Colic lymph node (tissue), 1 donor: ENCODE measurements around a stretch of chr5.

DNA sequence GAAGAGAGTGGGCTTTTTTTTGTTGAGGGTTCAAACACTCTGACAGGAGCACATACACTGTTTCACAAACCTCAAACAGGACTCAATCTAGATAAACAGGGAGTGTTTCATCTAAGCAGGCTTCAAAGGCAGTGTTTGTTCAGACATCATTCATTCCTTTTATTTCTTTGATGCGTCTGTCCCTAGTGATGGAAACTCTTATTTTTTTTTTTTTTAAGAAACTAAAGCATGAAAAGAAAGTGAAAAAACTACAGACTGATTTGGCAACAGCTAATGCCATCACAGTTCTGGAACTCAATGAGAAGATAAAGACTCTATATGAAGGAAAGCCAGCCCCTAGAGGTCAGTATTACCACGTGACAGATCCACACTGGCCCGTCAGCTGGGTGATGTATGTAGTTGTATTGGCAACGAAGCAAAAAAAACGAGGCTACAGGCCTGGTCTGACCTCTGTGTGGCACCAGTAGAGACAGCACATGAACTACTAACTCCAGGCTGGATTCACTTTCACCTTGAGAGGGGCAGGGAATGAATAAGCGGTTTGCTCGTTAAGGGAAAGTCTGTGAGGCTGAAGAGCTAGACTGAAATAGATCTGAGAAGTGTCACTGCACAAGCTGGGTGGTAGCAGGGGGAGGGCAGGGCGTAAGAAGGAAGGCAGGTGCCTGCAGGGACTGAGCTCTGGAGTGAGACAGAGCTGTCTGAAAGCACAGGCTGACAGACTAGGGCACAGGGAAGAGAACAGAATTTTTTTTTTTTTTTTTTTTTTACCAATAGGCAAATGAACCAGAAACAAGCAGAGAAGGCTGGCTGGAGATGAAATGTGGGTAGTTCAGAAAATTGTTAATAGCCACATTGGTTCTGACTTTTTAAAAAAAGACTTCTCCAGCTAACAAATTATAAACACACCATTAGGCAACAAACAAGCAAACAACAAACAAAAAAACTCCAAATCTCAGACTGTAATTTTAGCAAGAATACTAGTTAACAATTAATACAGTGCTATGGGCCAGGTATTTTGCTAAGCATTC lies 172.4 kb downstream of the CCDC192 start:
- PRO-cap, result no peak

- PRO-cap, result no peak
Observed at GRCh38 chr5:128180279-128181029, 96.9 kb downstream of the SLC12A2 start.

DNA sequence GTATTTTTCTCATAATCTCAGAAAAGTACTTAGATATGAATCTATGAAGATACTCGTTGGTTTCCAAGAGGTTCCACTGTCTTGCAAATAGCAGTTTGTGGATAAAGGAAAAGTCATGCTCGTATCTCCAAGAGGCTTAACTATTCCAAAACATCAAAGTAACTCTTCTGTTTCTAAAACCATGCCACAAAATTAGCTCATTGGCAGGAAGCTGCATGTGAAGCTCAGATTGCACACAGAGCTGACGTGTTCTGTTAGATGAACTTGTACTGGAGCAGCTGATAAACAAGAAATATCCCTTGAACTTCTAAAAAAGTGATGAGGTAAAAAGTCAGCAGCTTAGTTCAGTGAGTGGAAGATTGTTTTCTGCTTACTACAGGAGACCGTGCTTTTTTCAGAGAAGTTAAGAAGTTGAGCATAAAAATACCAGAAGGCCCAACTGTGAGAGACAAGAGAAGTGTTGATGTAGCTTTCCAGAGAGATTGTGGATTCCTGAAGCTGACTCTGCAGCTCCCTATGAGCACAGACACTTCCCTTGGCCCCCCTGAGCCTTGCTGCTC lies 113.2 kb downstream of the SLC12A2 start:
- PRO-cap, result bidirectional peak, plus-strand start at position 429 of the sequence, minus-strand start at position 138 of the sequence

DNA sequence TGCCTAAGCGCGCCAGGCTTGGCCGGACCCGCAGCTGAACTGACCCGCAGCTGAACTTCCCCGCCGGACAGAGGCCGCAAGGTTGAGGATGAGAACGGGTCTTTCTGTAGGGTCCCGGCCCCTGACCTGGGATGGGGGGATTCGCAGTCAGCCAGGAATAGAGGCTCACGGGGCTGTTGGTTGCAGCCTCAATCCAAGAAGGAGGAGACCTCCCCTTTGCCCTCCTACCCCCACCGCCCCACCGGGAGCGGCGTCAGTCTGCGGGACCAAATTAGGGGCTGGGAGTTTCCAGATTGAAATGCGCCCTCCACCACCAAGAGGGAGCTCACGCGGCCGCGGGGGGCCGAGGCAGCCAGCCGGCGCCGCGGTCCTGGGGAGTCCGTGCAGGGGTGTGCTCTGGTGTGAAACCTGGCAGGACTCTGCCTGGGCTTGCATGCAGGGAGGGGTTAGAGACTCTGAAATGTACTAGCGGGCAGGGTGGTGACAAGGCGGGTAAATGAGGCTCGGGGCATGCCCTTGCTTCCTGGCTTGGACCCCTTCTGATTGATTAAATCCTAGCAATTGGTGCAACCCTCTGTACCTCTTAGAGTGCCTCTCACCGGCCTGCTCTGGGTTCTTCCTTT lies 937 bp upstream of the FBN2 start:
- PRO-cap, result no peak

DNA sequence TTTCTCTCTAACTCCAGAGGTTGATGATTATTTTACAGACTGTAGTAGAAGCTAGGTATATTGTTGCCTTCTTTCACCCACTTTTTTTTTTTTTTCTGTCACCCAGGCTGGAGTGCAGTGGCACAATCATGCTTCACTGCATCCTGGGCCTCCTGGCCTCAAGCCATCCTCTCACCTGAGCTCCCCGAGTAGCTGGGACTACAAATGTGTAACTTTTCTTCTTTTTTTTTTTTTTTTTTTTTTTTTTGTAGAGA lies 96.2 kb downstream of the CHSY3 start:
- PRO-cap, result no peak

DNA sequence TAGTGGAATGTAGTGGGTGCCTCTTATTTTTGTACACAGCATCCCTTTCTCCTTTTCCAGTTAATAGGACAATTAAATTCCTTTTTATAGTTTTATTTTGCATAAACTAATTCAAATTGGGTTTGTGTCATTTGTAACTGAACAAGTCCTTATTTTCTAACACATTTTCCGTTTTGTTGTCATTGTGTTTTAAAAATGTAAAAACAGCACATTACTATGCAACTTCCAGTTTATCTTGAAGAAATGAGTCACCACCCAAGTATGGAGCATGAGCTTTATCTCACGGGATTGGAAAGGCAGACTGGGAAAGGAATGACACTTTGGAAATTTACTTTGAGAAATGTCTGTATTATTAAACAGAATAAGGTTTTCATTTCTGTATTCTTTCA lies 432.9 kb downstream of the CHSY3 start:
- PRO-cap, result no peak

- PRO-cap, result no peak
Observed at GRCh38 chr5:131245211-131245615, 18.6 kb upstream of the CDC42SE2 start.

GRCh38 chr5:131287942-131288259 lies 24.0 kb downstream of the CDC42SE2 start:
- PRO-cap, result no peak

GRCh38 chr5:131298712-131299238 lies 34.9 kb downstream of the CDC42SE2 start:
- PRO-cap, result no peak

DNA sequence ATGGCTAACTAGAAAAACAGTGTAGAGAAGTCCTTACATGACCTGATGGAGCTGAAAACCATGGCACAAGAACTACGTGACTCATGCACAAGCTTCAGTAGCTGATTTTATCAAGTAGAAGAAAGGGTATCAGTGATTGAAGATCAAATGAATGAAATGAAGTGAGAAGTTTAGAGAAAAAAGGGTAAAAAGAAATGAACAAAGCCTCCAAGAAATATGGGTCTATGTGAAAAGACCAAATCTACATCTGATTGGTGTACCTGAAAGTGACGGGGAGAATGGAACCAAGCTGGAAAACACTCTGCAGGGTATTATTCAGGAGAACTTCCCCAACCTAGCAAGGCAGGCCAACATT lies 81.4 kb downstream of the CDC42SE2 start:
- PRO-cap, result no peak

GRCh38 chr5:131359087-131359647 lies 95.3 kb downstream of the CDC42SE2 start:
- PRO-cap, result no peak

GRCh38 chr5:131364522-131365003 lies 100.7 kb downstream of the CDC42SE2 start:
- PRO-cap, result no peak

- PRO-cap, result no peak
Observed at GRCh38 chr5:131391520-131392257, 127.8 kb downstream of the CDC42SE2 start.

DNA sequence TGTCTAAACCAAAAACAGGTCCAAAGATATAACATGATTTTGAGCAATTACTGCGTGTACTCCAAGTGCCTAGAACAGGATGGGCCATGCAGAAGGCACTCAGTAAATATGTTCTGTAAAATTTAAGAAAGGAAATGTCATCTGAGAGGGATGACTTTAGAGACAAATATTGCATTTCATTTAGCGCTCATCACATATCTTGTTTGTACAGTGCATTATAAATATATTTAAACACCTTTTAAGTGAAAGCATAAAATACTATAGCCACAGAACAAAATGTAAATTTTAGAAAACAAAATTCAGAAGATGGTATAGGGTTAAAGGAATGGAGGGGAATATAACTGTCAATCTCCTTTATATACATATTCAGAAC lies 135.8 kb downstream of the CDC42SE2 start:
- PRO-cap, result no peak

- PRO-cap, result no peak
Observed at GRCh38 chr5:131492628-131492868, 142.5 kb downstream of the RAPGEF6 start.

GRCh38 chr5:131498260-131499172 lies 136.5 kb downstream of the RAPGEF6 start:
- PRO-cap, result no peak

GRCh38 chr5:131507953-131508465 lies 127.0 kb downstream of the RAPGEF6 start:
- PRO-cap, result no peak

- PRO-cap, result bidirectional peak, plus-strand start at chr5:131548397, minus-strand start at chr5:131548339
Observed at GRCh38 chr5:131548129-131548591, 86.9 kb downstream of the RAPGEF6 start.

DNA sequence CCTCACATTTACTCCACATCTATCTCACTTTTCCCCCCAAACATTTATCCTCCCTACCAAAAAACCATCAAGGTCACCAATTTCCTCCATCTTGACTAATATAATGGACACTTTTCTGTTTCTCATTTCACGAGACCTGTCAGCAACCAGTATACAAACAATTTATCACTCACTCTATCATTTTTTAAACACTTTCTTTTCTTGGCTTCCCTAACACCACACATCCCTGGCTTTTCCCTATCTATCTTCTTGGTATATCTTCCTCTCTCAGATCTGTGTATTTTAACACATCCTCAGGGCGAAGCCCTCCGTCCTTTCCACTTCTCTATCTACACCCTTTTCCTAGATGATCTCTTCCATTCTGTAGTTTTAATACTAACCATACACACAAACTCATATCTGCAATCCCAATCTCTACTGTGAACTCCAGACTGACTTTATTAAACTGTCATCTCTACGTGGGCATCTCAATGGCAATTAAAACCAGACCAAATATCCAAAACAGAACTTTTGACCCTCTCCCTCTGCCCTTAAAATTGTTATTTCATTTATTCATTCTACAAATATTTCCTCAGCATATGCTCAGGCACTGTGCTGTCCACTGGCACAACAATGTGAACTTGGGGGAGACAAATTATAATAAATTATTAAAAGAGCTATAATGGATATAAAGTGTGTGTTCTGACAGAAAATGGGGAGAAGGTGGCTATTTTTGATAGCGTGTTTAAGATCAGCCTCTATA lies 7.1 kb downstream of the FNIP1 start:
- PRO-cap, result no peak

DNA sequence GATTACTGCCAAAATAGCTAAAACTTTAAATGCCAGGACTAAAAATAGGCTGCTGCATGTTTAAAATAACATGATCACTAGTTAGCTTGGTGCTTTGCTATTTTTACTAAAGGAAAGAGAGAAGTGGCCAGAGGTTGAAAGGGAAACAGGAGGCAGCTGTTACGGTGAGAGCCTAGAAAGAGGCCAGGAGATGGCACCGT lies 14.0 kb upstream of the FNIP1 start:
- PRO-cap, result no peak